Measurements from ENCODE around the gene FBXW2.

DNA sequence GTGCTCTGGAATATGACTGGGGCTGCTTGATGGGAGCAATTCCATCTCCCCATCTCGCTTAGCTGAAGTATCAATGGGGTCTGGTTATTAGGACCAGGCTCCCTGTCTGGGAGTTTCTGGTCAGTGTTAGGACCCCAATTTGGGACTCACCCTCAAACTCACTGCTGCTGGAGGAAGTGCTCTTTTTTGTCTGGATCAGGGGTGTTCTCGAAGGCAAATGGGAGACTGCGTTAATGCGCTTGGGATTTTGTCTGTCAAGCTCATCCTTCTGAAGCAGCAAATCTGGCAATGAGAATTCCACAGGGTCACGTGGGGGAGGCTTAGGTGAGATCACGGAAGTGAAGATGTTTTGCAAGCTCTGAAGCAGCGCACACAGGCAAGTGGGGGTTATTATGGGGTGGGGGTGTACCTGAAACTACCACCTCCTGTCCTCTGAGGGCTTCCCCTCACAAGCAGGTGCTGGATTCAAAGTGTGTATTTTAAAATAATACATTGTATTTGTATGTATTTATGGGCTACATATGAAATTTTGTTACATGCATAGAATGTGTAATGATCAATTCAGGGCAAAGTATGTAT, 10.5 kb upstream of the TEX53 start:
- PRO-cap, result no peak

GRCh38 chr9:114894697-114895481, 35.5 kb downstream of the TNFSF8 start:
- PRO-cap, result no peak

DNA sequence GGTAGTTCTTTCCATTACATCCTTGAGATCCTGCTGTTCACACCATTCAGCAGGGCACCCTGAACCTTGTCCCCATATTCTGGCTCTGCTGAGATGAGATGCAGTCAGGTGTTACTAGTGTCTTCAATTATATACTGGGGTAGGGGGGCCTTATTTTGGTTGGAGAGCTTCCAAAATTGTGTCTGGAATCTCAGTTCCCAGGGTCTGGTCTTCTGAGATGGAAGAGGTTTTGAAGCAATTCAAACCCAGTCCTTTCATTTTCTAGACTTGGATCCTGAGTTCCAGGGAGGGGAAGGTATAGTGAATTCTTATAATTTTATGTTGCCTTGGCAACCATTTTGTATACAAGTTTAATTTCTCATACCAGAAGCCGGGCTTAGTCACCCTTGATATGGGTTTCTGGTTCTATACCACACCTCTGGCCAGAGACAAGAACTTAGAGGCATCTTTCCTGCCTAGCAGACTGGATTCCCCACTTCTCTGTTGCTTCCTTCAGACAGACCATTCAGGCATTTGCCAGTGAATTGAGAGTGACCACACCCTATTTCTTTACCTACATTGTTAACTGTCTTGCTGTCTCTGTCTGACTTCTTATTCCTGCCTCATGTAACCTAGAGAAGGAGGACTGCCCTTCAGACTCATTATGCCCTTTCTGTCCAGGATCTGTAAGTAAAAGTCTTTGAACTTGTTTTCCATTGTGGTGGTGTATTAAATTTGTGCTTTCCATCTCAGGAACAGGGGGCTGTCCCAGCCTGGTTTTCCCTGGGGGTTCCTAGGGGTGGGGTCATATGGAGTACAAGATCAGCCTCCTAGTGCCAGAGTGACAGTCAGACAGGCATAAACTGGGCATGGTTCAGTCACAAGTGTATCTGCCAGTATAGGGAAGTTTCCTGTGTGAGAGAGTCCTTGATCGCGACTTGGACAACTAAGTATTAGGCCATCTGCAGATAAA, 27.6 kb downstream of the TNFSF8 start:
- PRO-cap, result no peak

GRCh38 chr9:115780406-115780883, 373.1 kb upstream of the PAPPA start:
- PRO-cap, result no peak

DNA sequence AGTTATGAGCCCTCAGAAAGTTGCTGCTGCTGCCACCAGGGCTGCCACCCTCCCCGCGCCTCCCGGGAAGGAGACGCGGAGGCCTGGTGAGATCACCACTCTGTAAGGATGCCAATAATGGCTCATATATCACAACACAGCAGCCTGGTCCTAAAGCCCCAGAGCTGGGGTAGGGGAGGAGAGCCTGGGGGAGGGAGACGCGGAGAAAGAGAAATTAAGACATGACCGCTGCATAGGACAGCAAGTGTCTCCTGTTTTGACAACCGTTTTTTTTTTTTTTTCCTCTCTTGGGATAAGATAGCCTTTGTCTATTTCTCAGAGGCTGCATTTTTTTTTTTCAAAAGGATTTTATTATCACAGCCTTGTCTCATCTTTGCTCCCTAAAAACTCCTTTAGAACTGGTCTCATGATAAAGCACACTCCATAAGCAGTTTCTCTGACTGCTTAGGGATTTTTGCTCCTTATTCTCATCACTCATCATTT, 211.7 kb downstream of the PAPPA start:
- PRO-cap, result no peak

GRCh38 chr9:117071709-117072156, 343.1 kb downstream of the ASTN2 start:
- PRO-cap, result no peak

DNA sequence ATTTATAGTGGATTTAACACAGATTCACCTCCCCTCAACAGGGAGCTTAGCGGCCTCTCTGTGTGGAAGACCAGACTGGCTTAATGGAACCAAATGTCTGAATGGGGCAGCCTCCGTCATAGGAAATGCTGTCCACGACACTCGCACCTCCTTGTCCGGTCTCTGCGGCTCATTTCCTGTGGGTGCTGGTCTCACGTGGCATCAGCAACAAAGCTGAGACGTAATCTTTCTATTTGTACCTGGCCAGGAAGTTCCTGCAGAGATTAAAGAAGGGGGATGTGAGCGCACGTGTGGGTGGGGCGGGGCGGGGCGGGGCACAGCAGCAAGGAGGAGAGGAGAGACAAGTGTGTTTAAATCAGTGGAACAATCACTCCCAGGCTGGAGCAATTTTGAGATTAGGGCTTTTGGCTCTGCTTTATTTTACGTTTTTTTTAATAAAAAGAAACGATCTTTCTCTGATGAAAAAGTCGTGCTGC, 132.1 kb upstream of the ASTN2 start:
- PRO-cap, result no peak

GRCh38 chr9:117552530-117552729, 137.6 kb upstream of the ASTN2 start:
- PRO-cap, result no peak

GRCh38 chr9:117720438-117721054, 16.3 kb downstream of the TLR4 start:
- PRO-cap, result no peak

- PRO-cap, result no peak
Observed at GRCh38 chr9:119761749-119762365, 392.6 kb upstream of the BRINP1 start.

DNA sequence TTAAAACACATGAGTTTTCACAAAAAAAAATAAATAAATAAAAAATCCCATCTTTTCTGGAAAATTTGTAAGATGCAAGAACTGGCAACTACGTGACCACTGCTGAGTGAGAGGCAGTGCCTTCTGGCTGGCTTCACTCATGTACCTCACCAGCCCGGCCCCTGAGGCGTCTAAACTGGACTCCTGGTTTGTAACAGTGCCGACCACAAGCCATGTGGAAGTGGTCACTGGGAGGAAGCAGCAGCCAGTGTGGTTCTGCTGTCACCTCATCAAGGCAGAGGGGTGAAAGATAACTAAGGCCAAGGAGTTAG, 143.1 kb downstream of the CDK5RAP2 start:
- PRO-cap, result no peak

GRCh38 chr9:120532980-120533414, 47.0 kb downstream of the CDK5RAP2 start:
- PRO-cap, result no peak

GRCh38 chr9:120545529-120546026, 34.4 kb downstream of the CDK5RAP2 start:
- PRO-cap, result no peak

- PRO-cap, result no peak
Observed at GRCh38 chr9:120550577-120550970, 29.4 kb downstream of the CDK5RAP2 start.

GRCh38 chr9:120730659-120731683, 16.7 kb upstream of the MEGF9 start:
- PRO-cap, result no peak

DNA sequence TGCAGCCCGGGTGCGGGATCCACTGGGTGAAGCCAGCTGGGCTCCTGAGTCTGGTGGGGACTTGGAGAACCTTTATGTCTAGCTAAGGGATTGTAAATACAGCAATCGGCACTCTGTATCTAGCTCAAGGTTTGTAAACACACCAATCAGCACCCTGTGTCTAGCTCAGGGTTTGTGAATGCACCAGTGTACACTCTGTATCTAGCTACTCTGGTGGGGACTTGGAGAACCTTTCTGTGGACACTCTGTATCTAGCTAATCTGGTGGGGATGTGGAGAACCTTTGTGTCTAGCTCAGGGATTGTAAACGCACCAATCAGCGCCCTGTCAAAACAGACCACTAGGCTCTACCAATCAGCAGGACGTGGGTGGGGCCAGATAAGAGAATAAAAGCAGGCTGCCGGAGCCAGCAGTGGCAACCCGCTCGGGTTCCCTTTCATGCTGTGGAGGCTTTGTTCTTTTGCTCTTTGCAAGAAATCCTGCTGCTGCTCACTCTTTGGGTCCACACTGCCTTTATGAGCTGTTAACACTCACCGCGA, 32.6 kb upstream of the MEGF9 start:
- PRO-cap, result no peak

GRCh38 chr9:120792590-120793952, at the start of gene FBXW2:
Gene FBXW2, minus strand, starts transcription at chr9:120793416.
- PRO-cap, result bidirectional peak, plus-strand start at chr9:120793143, minus-strand start at chr9:120793145; bidirectional peak, plus-strand start at chr9:120793517, minus-strand start at chr9:120793391

- PRO-cap, result no peak
Observed at GRCh38 chr9:120830842-120831074, 12.0 kb downstream of the PSMD5 start.

DNA sequence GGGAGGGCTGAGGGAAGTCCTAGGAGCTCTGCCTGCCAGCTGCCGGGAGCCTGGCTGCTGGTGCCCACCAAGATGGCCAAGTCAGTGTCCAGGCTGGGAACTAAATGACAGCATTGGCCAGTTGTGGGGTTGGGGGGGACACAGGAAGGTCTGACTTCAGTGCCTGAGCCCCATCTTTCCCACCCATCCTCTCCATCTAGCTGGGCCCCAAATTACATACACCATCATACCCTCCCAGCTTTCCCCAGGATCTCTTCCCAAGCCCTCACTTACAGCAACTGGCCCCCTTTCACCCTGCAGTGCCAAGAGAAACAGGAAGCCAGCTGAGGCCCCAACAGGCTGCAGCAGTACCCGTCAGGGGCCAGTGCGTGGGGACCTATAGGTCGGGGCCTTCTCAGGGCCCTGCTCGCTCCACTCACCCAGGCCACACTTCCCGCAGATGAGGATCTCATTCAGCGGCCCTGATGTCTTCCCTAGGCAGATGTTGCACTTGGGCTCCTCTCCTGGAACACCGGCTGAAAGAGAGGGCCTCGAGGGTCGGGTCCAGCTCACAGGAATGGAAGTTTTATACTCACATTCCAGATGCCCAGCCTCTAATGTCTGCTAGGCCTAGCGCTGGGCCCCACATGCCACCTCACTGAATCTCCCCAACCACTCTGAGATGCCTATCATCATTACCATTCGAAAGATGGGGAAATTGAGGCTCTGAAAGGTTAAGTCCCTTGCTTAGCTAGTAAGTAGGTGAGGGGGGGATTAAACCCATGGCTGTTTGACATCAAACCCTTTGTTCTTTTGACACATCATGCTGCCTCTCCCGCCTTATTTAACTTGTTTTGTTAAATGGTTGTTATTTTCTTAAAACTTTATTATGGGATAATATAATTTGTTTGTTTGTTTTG, 6.7 kb downstream of the PHF19 start:
- PRO-cap, result no peak

DNA sequence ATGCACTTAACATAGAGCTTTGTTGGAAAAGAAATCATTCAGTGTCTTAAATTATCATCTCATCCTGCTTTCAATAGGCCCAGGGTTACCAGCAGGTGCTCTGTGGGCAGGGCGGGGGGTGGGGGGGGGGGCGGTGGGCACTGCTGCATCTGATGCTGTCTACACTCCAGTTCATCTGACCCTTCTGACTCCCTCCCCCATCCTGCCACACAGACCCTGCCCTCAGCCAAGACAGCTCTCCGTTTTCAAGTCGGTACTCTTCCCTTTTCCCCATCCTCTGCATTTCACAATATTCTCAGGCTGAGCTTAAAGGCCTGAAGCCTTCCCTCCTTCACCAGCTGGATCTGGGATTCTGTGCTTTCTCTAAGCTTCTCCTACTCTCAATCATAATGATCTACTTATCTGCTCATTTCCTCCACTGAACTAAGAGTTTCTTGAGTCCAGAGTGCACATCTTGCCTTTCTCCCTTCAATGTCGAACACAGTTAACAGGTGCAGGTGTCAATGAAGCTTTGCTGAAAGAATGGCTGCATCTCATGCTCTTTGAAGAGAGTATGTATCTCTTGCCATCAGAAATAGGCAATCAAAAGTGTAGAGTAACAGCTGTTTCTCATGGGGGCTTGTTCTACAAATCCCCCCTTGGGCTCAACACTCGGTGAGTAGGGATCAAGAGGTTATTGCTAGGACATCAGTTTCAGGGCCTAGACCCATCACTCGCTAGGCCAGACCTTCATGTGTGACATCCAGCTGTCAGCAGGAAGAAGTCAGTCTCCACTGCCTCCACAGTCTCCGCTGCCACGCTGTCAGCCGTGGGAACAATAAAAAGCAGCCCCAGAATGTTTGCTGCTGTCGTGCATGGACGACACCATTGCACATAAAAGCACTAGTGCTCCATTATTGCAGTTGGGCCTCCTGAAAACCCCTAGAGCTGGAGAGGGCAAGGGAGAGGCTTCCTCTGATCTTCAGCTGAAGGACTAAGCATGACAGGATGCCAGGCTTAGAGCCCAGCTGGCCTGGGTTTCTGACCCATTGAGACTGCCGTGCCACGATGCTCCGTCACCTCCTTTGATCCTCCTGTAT, 23.9 kb downstream of the TRAF1 start:
- PRO-cap, result no peak